Cardiac atrium fibroblast (primary cell): ENCODE results near the gene KCNV2.

- RAMPAGE, long total RNA = no peak
Observed at GRCh38 chr9:14502-15150, 14.6 kb downstream of the WASHC1 start.

DNA sequence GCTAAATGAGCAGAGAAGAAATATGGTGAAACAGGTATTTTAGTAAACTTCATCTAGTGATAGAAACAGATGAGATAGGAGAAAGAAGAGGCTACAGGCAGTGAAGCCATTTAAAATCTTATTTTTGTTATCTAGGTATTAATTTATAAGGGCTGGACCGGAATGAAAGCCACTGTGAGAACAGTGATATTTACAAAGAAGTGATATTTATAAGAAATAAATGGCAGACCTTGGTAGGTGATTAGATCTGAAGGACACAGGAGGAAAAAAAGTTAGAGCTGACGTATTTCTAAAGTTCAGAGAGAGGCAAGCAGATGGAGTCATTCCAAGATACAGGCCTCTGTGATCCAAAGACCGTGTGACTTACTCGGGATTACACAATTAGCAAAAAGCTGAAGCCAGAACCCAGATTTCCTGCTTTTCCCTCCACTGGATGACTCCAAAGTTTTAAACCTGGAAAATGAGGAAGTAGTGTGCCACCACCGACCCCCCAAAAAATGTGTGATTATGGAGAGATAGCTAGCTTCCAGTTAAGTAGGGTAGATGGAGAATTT, 3.2 kb upstream of the DOCK8 start:
- RAMPAGE, long total RNA = no peak

DNA sequence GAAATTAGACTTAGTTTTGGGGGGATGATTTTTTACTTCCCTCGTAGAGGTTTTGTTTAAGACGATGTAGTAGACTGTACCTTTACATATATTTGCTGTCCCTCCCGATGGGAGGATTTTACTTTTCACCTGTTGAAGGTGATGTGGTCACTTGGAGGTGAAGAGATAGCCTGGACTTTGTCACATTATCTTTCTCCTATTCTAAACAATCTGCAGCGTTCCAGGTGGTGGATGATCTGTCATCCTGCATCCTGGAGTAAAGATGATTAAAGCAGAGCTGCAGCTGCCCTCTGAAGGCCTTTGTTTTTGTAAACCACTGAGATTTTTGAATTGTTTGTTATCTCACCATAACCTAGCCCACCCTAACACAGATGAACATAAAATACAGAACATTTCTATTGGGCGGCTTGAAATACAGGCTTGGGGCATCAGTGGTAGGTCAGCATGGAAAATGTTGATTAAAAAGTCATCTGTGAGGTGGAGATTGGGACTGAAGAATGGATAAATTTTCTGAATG, 12.7 kb downstream of the DOCK8 start:
- RAMPAGE, long total RNA = no peak

GRCh38 chr9:271909-272686, 57.4 kb downstream of the DOCK8 start:
- RAMPAGE, long total RNA = no peak

- RAMPAGE, long total RNA = no peak
Observed at GRCh38 chr9:447145-448071, 57.1 kb upstream of the KANK1 start.

DNA sequence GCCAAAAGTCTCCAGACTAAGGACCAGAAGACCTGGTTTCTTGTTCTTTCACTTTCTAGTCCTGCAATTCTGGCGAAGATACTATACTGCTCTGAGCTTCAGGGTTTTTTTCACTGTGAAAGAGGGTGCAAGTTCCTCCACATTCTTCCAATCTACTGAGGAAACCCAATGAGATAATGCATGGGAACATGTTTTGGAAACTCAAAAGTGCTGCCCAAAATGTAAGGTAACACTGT, 35.6 kb upstream of the KANK1 start:
- RAMPAGE, long total RNA = no peak

- RAMPAGE, long total RNA = no peak
Observed at GRCh38 chr9:578681-579504, 74.4 kb downstream of the KANK1 start.

DNA sequence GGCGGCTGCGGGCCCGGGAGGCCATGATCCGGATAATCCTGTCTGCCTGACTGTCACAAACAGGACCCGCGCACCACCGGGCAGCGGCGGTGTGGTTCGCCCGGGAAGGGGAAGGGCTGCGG, 1.3 kb downstream of the SMARCA2 start:
- RAMPAGE, long total RNA = no peak

DNA sequence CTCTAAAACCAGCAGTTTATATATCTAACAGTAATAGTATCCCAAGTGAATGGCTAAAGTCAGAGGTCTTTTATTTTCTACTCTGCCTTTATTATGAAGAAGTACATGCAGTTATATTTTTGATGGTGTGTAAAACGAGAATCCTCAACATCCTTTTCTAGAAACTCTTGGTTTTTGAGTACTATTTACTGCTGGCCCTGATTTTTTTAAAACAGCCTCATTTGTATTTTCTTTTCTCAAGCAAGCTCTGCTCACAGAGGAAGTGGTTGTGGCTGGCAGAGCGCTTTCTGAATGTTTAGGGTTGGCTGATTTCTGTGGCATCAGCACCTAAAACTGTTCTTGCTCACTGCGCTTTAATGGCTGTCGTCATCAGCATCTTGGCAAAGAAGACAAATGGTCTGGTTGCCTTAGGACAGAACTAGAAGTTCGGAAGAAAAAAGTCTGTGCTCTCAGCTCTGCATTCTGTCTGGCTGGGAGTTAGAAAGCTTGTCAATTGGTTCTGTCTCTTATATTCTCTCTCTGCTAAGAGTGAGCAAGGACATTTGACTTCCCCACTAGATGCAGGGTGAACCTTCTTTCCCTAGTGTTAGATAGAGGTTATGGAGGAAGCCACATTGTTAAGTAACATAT, 38.7 kb downstream of the SMARCA2 start:
- RAMPAGE, long total RNA = no peak

- RAMPAGE, long total RNA = no peak
Observed at GRCh38 chr9:2170497-2171004, 155.4 kb downstream of the SMARCA2 start.

DNA sequence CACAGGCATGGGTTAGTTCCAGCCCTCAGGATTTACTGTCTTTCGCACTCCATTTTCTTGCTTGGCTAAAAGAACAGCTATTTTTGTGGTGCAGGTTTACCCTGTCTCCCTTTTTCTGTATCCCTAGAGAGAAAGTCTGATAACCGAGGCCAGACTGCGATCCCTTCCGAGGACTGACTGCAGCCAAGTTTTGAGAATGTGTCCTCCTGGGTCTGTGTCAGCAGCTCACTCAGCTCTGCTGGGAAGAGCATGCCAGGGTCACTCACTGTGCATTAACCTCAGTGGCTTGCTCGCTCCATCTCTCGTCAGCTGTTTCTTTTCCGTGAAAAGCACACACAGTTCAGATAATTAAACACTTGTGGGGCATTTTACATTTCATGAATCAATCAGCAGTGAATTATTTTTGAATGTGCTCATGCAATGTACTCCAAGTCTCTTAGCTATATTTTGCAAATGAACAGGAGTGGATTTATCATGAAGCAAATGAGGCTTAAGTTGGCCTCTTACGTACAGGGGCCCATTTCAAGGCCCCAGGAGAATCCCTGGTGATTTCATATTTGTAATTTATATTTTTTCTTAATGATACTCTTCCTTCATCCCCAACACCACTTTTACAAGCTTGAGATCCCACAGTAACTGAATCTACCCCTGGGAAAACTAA, 252.1 kb downstream of the SMARCA2 start:
- RAMPAGE, long total RNA = no peak

DNA sequence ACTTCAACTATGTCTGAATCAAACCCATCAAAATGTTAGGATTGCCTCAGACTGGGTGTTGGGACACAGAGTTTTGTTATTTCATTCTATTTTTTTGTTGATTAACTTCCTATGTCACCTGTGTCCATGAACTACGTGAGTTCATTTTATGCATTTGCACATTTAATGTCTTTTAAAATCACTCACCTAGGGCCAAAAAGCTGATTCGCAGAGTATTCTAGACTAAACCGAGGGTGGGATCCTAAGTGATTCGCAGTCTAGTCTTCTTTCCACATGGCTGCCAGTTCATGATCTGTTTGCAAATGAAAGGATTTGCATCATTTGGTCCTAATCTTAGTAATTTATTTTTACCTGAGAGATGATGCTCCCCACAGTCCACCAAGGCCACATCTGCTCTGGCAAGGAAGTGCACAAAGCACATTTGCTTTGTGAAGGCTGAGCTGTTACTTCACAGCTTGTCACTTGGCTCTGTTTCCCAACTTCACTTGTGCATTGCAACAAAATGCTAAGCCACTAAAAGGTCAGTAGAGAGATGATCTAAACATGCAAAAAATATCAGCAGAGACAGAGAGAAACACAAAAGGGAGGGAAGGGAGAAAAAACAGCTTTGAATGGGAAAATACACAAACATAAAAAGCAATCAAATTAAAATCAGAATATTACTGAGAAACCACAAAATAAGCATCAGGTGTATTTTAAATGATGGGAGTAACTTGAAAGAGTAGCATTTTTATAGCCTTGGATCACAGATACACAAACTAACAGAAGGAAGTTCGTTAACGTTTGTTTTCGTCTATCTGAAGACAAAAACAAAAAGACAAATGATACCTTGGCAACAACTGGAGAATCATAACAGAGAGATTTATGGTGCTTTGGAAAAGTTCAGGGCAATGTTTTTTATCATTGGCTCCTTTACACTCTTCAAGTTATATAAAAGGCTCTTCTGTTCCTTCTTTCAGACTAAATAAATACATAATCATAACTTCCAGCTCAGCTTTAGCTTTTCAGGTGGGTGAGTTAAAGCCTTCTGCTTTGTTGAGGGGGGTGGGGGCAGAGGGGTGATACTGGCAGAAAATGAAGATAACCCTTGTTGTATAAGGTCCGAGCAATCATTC, 128.3 kb upstream of the VLDLR start:
- RAMPAGE, long total RNA = no peak

- RAMPAGE, long total RNA = no peak
Observed at GRCh38 chr9:2559566-2559950, 62.0 kb upstream of the VLDLR start.

GRCh38 chr9:2634061-2634521, 12.5 kb downstream of the VLDLR start:
- RAMPAGE, long total RNA = no peak

DNA sequence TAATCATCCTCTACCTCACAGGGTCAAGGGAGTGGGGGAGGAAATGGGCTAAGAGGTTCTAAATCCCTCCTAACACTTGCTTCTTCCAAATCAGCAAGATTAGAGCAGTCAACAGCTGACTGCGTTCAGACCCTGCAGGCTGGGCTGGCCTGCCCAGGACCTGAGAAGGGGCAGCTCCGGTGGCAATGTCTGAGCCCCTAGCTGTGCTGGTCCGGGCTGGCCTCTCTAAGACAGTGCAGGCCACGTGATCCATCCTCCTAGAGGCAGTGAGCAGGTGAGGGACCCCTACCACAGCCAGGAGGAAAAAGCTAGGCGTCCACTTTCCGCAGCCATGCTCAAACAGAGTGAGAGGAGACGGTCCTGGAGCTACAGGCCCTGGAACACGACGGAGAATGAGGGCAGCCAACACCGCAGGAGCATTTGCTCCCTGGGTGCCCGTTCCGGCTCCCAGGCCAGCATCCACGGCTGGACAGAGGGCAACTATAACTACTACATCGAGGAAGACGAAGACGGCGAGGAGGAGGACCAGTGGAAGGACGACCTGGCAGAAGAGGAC, at the start of gene KCNV2:
Gene KCNV2 (plus strand): TSS at position 102 of the 556 bp plus-strand sequence.
- RAMPAGE, long total RNA = no peak

- RAMPAGE, long total RNA = no peak
Observed at GRCh38 chr9:2761071-2761736, 43.9 kb downstream of the KCNV2 start.

DNA sequence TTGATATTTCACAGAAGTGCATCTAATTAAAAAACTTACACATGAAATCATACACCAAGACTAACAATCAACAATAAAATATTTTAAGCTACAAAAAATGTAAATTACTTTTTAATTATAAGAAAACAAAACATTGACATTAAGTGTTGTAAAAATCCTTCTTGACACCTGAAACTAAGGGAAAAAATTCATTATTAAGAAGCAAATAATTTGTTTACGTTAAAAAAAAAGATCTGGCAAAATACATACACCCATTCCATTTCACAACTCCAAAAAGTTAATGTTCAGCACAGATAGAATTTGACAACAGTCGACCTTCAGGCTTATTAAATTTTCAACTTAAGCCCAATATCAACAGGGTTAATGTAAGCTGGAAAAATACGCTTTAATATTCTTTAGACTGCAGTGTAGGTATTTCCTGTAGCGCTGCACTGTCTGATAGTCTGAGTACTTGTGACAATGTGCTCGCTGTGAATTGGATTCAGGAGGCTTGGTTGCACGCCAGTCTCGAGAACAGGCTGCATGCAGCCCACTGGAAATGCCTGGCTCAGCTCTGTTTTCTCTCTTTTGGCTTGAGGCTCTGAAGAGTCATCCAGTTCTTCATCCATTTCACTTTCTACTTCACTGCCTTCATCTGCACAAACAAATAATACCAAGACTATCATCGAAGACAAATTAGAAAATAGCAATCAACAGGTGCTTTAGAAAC, 301.0 kb downstream of the RFX3 start:
- RAMPAGE, long total RNA = no peak

DNA sequence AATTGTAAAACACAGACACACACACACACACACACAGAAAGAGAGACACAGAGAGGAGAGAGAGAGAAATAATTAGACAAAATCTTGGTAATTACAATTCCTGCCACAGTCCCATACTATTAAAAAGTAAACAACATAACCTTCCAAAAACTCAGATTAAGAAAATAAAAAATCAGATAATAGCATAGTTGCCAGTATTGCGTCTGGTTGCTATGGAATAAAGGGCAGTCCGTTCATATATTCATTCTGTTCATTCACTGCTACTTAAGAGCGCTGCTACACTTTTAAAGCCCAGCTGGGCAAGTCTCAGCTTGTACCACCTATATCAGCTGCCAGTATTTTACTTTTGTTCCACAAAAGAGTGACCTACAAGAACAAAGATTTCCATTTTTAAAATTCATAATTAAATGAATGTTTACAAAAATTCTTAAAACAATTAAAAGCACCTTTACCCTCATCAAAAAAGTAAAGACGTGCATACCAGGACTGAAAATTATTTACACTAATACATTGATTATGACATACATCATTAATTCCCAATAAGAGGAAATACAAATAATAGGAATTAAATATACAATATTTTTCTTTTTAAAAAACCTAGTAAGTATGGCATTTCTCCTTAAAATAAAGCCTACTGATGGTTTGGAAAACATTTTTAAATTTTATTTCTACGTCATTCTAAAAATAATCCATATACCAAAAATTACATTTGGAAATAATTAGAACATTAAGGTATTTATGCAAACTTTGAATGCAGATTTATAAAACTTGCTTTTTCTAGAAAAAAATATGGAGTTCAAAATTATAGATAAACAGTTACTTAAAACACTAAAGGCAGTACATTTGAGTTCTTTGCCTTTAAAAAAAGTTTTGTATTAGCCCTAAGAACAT, 16.6 kb downstream of the RFX3 start:
- RAMPAGE, long total RNA = no peak

- RAMPAGE, long total RNA = no peak
Observed at GRCh38 chr9:3936826-3937201, 363.1 kb downstream of the GLIS3 start.

GRCh38 chr9:4065444-4065971, 234.4 kb downstream of the GLIS3 start:
- RAMPAGE, long total RNA = no peak